Lung (tissue), 4 donors: ENCODE results near the gene ITIH5.

GRCh38 chr10:7170472-7171927, 239.8 kb downstream of the SFMBT2 start:
- PRO-cap, result no peak
- RAMPAGE, long total RNA, result no peak
- RRBS, result 97% methylated on average over 4 of the region's 43 CpGs

GRCh38 chr10:7367168-7368088, 43.4 kb downstream of the SFMBT2 start:
- PRO-cap, result no peak
- RAMPAGE, long total RNA, result no peak
- RRBS, result no CpG with 5 or more reads among the region's 26 CpGs

GRCh38 chr10:7408368-7408981, 2.4 kb downstream of the SFMBT2 start:
- PRO-cap, result no peak
- RAMPAGE, long total RNA, result no peak
- RRBS, result 1% methylated on average over 10 of the region's 55 CpGs

- PRO-cap, result no peak
- RAMPAGE, long total RNA, result no peak
- RRBS, result 2% methylated on average over 10 of the region's 56 CpGs
Observed at GRCh38 chr10:7666418-7667097, at the start of gene ITIH5. Gene ITIH5, minus strand, starts transcription at chr10:7666966.

GRCh38 chr10:7696511-7697005, 6.6 kb upstream of the ITIH2 start:
- PRO-cap, result no peak
- RAMPAGE, long total RNA, result no peak
- RRBS, result no CpG with 5 or more reads among the region's 7 CpGs

DNA sequence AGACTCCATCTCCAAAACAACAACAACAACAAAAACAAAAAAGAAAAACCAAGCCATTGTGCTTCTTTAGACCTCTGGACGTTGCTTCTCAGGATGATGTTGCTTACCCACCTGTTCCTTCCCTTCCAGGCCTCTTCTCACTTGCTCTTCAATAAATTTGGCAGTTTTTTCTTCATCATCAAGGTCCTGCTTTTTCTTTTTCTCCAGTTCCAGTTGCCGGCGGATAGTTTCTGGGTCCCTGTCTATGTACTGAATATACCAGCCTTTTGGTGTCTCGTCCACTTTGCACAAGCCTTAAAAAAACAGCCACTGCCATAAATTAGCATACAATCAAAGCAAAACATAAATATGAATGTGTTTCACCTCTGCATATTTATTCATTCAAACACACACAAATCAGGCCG, 9.1 kb downstream of the KIN start:
- PRO-cap, result no peak
- RAMPAGE, long total RNA, result no peak
- RRBS, result no CpG with 5 or more reads among the region's 5 CpGs

DNA sequence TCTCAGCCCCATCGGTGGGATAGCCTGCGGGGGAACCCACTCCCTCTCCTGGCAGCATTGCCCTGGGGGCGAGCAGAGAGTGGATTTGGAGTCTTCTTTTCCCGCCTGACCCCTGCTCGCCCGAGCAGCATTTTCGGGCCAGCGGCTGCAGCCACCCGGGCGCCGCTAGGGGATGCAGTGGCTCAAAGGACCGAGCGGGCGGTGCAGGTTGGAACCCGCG, 1.3 kb upstream of the GATA3 start:
- PRO-cap, result no peak
- RAMPAGE, long total RNA, result no peak
- RRBS, result no CpG with 5 or more reads among the region's 16 CpGs

DNA sequence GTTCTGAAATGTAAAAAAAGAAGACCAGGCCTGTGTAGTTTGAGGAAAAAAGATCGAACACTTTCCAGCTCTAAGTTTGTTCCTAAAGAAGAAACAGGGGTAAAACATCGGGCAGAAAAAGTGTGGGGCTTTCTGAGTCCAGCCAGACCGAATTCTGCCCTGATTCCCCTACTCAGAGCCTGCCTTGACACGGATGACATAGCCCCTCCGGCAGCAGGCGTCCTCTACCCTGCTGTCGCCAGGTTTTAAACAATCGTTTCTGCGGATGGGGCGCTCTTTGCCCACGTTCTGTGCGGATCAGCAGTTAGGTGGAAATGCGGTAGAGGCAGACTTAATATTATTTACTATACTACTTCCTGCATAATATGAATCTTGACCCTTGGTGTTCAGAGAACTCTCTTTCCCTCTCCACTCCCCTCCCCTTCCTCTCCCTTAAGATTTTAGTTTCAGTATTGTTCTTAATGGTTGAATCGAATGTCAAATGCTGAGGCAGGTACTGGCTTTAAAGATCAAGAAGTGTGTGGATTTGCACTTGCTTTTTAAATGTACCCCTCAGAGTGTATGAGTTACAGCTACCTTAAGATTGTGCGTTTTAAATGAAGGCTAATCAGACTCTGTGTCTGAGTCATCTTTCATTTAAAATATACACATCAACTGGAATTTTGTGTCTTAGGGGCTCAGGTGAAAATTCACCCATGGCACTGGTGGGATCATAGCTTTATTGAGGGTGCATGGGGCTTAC, 2.5 kb downstream of the GATA3 start:
- PRO-cap, result no peak
- RAMPAGE, long total RNA, result no peak
- RRBS, result no CpG with 5 or more reads among the region's 15 CpGs

DNA sequence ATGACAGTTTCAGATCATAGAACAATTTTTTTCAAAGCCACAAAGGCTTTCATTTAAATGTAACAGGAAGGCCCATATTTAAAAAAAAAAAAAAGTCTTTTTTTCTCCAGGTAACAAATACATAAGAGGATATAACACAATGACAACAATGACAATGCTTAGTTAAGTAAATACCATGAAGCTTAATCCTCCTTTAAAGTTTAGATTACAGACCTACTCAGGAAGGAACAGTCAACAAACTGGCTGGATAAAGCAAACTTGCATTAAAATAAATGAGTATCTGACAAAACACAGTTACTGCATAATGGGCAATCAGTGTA, 1043.1 kb downstream of the GATA3 start:
- PRO-cap, result no peak
- RAMPAGE, long total RNA, result no peak

DNA sequence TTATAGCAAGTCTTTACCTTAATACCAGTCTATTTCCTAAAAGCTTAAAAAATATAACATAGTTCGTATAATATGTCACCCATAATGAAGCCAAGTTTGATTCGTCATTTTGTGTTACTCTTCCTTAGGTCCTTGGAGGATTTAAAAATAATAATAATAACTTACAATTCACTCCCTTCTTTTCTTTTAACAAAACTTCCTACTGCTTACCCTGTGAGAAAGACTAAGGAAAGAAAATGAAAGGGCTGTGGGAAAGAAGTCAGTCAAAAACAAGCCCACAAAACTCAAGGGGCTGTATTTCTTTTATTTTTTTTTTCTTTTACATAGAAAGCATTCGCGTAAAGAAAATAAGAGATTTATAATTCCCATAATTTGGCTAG, 187.3 kb upstream of the CELF2 start:
- PRO-cap, result no peak
- RAMPAGE, long total RNA, result no peak
- RRBS, result no CpG with 5 or more reads among the region's 4 CpGs

DNA sequence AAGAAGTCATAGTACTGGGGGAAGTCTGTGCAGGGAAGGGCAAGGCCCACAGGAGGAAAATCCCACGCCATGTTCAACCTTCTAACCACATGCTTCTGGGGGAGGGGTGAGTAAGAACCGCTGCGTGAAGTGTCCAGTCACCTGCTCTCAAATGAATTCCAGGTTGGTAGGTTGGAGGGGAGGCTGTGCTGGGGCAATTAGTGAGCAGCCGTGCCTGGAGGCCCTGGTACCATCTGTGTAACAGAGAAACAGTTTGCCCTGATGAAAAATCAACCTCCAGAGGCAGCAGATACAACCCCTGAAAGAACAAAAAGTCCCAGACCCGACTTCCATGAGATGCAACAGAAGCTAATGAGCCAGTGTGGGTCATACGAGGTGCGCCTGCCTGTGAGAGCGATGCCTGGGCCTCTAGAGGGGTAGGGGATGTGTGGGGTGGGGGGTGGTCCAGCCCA, 39.2 kb downstream of the CELF2 start:
- PRO-cap, result no peak
- RAMPAGE, long total RNA, result no peak
- RRBS, result no CpG with 5 or more reads among the region's 8 CpGs

DNA sequence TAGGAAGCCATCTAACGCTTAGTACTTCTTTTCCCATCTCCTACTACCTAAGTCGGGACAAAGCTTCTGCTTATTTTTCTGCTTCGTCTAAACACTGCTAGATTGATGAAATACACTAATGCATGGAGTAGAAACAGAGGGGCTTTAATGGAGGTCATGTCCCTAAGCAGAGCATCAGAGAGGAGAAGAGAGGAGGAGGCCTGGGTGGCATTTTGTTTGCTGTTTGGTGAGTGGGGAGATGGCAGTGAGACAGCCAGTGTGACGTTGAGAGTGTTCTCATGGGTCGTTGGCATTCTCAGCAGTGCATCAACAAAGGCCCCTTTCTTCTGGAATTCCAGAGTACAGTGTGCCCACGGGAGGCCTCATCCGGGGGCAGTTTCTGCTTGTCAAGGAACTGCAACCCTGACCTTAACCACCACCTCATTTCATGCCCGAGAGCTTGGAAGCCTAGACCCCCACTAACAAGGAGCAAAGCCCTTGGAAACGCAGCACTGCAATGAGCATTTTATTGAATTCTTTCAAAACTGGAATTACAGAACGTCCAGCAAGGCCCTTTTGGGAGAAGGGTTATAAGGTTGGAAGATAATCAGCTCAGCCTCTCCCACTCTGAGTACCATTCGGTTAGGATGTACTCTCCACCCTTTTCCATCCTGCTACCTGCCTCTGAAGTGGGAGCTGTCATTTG, 92.9 kb downstream of the CELF2 start:
- PRO-cap, result no peak
- RAMPAGE, long total RNA, result no peak
- RRBS, result no CpG with 5 or more reads among the region's 11 CpGs

GRCh38 chr10:11154214-11154586, 136.5 kb downstream of the CELF2 start:
- PRO-cap, result no peak
- RAMPAGE, long total RNA, result no peak
- RRBS, result no CpG with 5 or more reads among the region's 4 CpGs

DNA sequence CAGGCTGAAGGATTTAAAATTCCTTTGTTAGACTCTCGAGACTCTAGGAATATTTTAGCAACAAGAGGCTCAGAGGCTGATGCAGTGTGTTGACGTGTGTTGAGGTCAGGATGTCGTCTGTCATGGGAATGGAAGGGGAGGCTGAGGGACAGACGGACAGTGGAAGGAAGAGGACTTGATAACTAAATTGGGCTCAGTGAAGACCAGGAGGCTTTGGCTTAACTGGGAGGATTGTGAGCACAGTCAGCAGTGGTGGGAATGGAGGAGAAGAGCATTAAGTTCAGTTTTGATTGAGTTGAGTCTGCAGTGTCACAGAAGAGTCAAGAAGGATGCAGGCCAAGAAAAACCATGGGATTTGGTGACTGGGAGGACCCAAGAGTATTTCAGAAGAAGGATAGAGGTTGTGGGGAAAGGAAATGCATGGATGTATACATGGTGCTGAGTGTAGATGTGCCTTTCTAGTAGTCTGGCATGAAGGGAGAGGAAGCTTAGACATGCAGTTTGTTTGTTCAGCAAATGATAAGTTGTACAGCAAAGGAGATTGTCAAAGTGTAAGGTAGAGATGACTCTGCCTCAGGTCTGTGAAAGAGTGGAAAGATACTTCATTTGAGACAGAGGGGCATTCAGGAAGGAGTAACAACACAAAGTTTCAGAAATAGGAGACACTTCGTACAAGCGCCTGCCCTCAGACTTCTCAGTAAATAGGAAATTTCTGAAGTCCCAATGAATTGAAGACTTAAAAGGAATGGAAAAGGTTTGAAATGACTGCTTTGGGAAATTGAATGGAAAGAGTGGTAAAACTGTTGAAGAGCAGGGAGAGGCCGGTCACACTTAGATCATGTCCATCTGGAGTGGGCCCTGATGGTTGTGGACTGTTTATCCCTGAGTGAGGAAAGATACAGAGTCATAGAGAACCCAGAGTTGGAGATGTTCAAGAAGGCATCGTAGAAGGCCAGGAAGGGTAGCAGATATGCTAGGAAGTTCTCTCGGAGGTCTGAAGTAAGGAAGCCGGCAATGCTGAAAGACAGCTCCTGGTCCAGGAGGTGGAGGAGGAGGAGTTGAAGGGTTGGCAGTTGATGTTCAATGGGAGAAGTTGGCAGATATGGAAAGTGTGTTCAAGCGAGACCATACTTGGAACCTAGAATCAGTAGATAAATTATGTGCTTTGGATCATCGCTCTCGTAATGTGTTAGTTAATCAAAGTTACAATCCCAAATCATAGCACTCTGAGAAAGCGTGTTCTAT, 152.4 kb downstream of the CELF2 start:
- PRO-cap, result no peak
- RAMPAGE, long total RNA, result no peak
- RRBS, result no CpG with 5 or more reads among the region's 14 CpGs

DNA sequence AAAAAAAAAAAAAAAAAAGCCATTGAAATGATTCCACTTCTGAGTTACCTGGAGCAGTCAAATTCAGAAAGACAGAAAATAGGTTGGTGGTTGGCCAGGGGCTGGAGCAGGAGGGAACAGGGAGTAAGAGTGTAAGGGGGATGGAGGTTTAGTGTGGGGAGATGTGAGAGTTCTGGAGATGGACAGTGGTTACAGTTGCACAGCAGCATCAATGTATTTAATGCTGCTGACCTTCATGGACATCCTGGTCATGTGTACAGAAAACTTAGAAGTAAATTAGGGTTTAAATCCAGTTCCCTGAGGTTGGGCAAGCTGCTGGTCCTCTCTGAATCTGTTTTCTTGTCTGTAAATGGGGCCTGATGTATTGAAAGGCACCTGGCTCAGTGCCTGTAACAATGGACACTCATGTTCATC, 173.1 kb downstream of the CELF2 start:
- PRO-cap, result no peak
- RAMPAGE, long total RNA, result no peak

DNA sequence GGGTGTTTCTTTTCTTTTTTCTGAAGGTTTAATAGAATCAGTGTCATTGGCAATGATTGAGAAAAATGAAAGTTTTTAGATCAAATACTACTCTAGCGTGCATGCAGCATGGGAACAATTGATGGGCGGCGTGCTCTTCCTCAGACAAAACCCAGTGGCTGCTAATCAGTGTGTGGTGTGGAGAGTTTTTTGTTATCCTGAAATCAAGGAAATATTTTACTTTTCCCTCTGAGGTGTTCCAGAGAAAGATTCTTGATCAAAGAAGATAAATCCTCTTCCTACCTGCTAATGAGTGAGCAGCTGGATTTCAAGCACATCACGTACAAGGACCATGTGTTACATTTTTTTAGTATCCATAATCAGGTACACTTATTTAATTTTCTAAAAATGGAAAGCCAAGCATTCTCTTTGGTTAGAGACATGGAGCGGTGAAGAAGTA, 185.4 kb downstream of the CELF2 start:
- PRO-cap, result no peak
- RAMPAGE, long total RNA, result no peak
- RRBS, result no CpG with 5 or more reads among the region's 5 CpGs

DNA sequence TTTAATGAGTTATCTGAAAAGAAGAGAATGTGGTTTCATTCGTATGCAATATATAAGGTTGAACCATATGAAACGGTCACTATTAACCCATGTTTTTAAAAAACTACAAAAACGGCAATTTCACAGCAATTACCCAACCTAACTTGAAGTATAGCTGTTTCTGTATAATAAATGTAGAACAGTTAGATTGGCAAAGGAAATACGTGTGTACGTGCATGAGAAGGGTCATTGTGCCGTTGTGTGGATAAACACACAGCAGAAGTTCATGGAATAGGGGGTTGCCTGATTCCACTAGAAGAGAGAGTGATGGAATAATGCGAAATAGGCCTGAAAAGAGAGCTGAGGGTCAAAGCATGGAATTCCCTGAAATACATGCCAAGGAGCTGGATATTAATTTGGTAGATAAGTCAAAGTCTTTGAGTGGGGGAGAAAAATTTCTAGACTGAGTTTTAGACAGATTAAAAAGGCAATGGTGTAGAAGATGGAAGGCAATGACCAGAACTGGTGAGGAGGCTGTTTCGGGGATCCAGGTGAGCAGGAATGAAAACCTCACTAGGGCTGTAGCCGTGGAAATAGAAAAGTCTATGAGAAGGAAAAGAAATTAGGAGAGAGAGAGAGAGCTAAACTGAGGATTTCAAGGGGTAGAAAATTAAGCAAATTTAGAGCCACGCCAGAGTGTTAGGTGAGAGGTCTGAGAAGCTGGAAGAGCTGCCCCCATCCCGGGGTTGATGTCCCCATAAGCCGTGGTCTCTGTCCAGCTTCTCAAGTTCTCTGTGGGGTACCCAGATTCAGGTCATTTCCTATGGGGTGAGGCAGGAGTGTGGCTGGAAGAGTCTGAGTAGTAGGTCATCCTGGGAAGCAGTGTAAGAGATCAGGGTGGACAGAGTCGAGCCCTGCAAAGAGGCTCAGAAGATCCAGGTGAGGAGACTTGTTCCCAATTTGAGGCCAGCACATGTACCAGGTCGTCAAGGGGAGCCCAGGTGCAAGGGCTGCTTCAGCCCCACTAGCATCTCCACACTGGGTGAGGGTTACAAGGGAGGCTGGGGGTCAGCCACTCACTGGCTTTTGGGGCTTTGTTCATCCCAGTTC, 219.3 kb downstream of the CELF2 start:
- PRO-cap, result no peak
- RAMPAGE, long total RNA, result no peak
- RRBS, result no CpG with 5 or more reads among the region's 14 CpGs

DNA sequence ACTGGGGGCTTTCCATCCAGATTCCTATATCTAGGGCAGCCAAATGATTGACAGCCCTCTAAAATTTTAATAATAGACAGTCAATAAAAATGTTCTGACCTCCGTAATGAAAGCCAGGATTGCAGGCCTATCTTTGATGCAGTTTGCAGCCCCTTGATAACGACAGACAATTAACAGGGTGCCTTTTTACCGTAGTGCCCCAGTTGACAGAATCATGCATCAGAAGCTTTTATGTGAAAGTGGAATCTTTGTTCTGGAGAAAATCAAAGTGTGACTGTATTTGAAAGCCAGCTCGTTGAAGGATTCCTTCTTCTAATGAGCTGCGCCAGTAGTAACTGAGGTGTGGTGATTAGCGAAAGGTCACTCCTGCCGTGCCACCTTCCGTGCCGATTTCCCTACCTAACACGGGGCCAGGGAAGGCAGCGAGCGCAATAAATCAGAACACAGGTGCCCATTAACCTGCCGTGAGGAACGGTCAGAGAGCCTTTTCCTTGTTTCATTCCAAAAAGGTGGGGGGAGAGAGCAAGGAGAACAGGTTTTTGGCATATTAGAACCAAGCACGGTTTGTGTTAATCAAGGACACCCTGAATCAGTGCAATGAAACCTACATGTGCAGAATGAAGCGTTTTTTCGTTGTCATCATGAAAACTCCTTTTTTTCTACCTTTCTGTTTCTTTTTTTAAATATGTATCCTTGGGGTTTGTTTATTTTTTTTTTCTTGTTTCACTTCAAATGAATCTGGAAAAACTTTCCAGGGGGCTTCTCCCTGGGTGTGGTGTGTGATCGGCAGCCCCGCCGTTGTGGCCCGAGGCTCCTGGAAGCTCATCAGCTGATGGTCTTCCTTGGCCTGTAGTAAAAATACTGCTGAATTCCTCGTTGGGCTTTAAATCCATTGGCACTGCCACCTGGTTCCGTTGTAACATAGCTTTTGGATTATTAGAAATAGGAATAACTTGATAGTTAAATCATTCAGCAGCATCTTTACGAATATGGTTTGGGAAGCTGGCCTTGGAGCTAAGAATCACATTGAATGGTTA, 258.1 kb downstream of the CELF2 start:
- PRO-cap, result no peak
- RAMPAGE, long total RNA, result no peak
- RRBS, result no CpG with 5 or more reads among the region's 24 CpGs

- PRO-cap, result no peak
- RAMPAGE, long total RNA, result no peak
- RRBS, result no CpG with 5 or more reads among the region's 13 CpGs
Observed at GRCh38 chr10:11546969-11547666, 64.3 kb downstream of the USP6NL start.

GRCh38 chr10:11607864-11608757, 3.3 kb downstream of the USP6NL start:
- PRO-cap, result no peak
- RAMPAGE, long total RNA, result no peak
- RRBS, result no CpG with 5 or more reads among the region's 6 CpGs